Diencephalon (tissue), 2 donors: ENCODE measurements around the genes BCL2L1 and EFCAB8.

DNA sequence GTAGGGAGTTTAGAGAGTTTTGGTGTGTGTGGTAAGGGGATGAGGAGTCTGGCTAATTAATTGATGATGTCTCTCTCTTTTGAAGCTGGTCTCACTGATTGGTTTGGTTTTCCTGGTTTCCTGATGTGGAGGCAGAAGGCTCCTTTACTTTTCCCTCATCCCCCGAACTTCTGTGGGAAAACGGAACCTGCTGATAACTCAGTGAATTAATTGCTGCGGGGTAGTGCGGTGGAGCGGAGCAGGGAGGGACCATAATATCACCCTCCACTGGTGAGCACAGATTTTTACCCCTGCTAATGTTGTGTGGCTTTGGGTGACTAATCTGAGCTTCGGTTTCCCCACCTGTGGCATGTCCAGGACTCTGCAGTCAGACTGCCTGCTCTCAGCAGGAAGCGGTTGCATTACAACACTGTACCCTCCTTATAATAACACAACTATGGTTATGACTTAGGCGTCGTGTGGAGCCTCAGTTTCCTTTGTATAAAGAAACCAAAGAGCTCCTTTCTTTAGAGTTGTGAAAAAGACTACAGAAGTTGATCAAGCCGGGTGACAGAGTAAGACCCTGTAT, 2.3 kb upstream of the ID1 start:
- RAMPAGE, long total RNA = no peak

GRCh38 chr20:31722069-31723170, at the start of gene BCL2L1:
BCL2L1 (minus strand) TSS chr20:31722868.
- RAMPAGE, long total RNA = start-site peak on the minus strand at chr20:31722544-31722577, 30 and 19 reads in 2 replicates; start-site peak on the minus strand at chr20:31722859-31722928, 202 and 163 reads in 2 replicates

DNA sequence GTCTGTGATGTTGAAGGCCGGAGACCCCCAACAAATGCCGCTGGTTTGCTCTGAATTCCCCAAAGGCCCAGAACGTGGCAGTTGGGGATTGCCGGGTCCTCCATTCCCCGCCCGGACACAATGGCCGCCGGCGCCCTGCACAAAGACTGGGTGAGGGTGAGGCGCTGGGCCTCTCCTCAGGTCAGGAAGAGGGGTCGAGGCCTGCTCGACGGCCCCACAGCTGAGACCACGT, 419 bp upstream of the BCL2L1 start:
- RAMPAGE, long total RNA = no peak

DNA sequence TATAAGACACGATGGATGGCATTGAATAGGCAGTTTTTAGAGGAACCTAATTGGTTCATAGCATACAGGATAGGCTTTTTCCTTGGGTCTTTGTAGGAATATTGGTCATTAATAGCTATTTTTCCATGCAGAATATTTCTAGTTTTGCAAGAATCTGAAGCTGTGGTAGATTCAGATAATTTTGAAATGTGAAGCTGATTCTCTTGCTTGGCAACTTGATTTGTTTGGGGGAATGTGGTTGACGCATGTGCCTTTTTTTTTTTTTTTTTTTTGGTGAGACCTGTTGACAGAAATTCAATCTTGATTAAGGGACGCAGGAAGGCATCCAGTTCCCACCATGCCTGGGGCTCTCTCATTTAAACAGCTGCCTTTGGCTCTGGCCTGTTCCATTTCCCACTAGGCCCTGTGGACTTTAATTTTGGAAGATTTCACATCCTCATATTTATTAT, 8.5 kb downstream of the TPX2 start:
- RAMPAGE, long total RNA = no peak

DNA sequence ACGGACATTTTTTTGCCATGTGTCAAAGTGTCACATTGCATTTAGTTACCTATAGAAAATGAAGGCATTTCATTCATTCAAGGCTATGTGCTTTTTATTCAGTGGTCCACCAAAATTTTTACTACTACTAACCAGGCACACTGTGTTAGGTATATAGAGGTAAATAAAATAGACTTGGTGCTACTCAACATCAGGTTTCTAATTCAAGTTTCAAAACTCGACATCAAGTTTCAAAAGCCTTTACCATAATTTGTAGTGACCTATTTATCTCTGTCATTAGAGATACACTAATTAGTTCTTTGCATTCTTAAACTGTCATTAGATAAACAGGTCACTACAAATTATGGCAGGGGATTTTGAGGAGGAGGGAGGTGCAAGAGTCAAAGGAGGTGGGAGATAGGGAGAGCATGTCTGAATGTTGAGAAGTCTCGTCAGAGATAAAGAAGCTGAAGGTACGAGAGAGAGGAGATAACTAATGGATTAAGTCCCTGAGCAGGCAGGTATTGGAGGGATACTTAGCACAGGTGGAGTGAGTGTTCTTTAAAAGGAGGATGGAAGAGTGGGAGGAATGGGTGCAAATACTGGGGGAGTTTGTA, 39.8 kb upstream of the MYLK2 start:
- RAMPAGE, long total RNA = no peak

GRCh38 chr20:32052549-32053429, 747 bp downstream of the HCK start:
- RAMPAGE, long total RNA = no peak

- RAMPAGE, long total RNA = no peak
These were observed 572 bp downstream of the TM9SF4 start for GRCh38 chr20:32109870-32110701.

GRCh38 chr20:32181931-32182614, 25.5 kb downstream of the PLAGL2 start:
- RAMPAGE, long total RNA = no peak

- RAMPAGE, long total RNA = no peak
These were observed 87.8 kb downstream of the ASXL1 start for GRCh38 chr20:32445887-32446329.

DNA sequence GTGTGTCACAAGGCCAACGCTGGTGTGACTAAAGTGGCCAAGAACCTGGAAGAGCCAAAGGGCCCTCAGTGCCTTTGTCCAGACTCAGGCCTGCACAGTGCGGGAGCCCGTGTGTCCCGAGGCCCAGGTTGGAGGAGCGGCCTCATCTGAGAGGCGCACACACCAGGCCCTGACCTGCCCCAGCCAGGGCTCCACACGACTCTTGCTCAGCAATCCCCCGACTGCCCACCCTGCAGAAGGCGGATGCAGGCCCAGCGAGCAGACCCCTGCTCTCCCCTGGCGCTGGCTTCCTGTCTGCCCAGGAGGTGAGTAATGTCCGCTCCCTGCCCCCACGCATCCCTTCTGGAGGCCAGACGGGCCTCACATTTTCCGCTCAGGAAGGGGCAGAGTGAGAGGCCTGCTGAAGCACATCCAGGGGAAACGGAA, 111.7 kb downstream of the ASXL1 start:
- RAMPAGE, long total RNA = no peak

GRCh38 chr20:32485865-32486337, 99.2 kb downstream of the NOL4L start:
- RAMPAGE, long total RNA = no peak

- RAMPAGE, long total RNA = no peak
These were observed 87.4 kb downstream of the NOL4L start for GRCh38 chr20:32497440-32498350.

DNA sequence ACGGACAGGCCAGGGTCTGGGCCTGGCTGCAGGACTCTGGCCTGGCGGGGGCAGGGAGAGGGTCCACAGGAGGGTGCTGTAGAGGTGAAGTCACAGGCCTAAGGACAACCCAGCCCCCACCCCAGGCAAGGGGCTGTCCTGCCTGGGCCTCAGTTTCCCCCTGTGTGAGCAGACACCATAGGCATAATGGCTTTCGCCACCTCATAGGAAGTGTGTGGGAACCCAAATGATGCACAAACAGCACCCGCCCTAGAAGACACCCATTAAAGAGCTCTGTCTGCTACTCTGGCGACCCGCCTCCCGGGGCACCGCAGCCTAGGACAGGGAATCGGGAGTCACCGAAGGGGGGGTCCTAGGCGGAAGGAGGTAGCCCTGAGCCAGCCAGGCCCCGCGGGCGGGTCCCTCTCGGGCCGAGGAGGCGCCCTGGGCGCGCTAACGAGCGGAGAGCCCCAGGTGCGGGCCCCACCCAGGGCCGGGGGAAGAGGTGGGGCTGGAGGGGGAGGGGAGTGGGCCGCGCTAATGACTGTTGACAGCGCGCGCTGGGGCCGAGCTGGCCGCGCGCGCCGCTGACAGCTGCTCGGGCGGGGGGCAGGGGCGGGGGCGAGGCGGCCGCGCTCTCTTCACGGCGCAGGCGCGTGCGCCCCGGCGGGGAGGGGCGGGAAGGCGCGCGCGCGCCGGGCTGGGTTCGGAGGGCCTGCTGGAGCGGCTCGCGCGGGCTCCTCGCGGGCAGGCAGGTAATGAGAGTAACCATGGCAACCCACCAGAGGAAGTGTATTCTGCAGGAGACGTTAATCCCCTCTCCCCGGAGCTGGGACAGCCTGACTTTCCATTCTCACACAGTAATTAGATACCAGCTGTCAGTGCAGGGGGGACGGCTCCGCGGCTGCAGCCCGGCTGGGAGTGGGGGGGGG, 49.0 kb downstream of the NOL4L start:
- RAMPAGE, long total RNA = no peak

DNA sequence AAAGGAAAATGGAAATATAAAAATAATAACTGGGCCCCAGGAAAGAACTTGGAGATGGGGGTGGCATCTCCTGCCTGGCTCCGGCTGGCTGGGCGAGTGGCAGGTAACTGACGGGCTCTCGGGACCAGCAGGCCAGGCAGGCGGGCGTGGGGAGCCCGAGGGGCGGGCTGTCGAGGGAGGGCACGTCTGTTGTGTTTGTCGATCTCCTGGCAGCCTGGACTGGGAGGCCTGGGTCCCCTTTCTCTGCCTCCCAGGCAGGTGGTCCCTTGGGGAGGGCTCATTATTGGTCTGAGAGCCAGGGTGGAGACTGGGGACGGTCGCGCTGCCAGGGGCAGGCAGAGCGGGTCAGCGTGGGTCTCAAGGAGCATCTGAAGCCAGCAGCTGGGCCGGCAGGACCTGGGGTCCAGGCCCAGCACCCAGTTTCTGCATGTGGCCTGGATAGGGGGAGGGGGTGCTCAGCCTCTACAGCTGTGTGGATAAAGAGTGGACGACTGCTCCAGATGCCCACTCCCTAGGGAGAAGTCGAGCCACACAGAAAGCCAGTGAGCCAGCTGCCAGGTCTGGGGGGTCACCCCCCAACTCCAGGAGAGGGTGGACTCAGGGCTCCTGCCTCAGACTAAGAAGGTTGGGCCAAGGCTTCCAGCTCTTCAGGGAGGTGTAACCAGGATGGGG, 3.0 kb downstream of the NOL4L start:
- RAMPAGE, long total RNA = no peak

DNA sequence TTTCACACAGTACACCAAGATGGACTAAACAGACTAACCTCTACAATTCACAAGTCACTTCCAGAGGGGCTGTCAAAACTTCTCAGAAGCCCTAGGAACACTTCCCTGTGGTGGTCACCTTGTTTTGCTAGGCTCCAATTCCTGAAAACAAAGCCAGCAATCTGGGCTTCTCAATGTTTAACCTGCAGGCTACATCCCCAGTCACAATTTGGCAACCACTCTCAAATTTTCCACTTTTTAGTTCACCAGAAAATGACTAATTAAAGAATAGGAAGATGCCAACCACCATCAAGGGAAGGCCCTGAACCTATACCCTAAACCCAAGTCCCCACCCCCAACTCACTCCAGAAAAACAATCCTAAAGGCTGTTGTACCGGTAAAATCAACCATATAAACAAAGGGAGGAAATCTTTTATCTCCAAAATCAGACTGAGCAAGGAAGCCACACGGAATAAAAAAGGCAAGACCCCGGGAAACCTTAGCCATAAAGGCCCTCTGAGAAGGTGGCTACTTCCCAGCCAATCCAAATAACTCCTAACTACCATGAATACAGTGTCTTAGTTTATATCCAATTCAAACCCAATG, 34.4 kb upstream of the C20orf203 start:
- RAMPAGE, long total RNA = no peak

DNA sequence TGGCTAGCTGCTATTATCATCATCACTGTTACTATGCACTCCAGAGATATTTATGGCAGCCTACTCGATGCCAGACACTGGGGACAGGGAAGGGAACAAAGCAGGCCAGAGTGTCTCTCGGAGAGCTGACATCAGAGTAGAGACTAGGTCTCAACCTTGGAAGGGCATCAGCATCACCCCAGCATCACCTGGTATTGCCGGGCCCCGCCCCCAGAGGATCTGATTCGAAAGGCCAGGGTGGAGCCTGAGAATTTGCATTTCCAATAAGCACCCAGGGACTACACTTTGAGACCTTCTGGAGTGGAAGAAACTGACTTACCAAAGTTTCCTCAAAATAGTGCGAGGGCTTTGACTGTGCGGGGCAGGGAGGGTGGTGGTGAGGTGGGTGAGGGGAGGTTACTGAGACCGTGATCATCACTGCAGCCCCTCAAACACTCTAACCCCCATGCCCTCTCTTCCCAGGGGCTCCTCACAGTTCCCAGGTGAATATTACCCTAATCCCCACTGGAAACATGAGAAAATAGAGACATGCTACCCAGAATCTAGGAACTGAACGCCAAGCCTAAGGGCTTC, 629 bp upstream of the COMMD7 start:
- RAMPAGE, long total RNA = no peak

- RAMPAGE, long total RNA = no peak
These were observed at the start of gene EFCAB8 for GRCh38 chr20:32858291-32859019. EFCAB8 (plus strand) TSS chr20:32858923.

GRCh38 chr20:32960928-32961445, 43.2 kb downstream of the SUN5 start:
- RAMPAGE, long total RNA = no peak

- RAMPAGE, long total RNA = no peak
These were observed 6.8 kb upstream of the BPIFB1 start for GRCh38 chr20:33276118-33276617.

DNA sequence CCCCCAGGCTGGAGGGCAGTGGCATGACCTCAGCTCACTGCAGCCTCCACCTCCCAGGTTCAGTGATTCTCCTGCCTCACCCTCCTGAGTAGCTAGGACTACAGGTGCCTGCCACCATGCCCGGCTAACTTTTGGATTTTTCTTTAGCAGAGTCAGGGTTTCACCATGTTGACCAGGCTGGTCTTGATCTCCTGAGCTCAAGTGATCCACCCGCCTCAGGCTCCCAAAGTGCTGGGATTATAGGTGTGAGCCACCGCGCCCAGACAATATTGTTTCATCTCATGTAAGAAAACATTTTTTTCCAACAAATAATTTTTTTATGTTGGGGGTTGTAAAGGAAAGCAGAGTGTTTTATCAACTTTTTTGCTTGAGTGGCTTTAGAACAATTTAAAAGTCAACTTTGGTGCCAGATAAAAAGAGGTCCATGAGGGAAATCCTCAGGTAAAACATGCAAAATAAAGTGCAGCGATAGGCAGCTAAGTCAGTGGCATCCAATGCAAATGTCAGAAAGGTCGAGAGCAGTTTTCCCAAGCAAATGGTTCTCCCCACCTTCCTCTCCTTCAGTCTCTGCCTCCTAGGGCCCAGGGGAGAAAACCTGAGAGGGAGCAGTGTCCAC, 43.1 kb downstream of the CDK5RAP1 start:
- RAMPAGE, long total RNA = no peak